Keratinocyte (primary cell): Measurements from ENCODE around the genes VPS26A, NEUROG3 and EIF4EBP2.

GRCh38 chr10:69124120-69124834 is at the start of gene VPS26A:
VPS26A (plus strand) TSS chr10:69124178.
CAGE:
- cytosol, long polyA minus RNA, result start-site peak on the plus strand at chr10:69124176-69124239, 170 reads
- cytosol, long polyA plus RNA, result start-site peak on the plus strand at chr10:69124176-69124249, 769 and 655 reads in 2 replicates
- long polyA plus RNA, result start-site peak on the plus strand at chr10:69124176-69124255, 1,005 and 1,359 reads in 2 replicates
- nucleus, long polyA minus RNA, result start-site peak on the plus strand at chr10:69124213-69124239, 92 reads
- nucleus, long polyA plus RNA, result start-site peak on the plus strand at chr10:69124177-69124271, 945 and 756 reads in 2 replicates

DNA sequence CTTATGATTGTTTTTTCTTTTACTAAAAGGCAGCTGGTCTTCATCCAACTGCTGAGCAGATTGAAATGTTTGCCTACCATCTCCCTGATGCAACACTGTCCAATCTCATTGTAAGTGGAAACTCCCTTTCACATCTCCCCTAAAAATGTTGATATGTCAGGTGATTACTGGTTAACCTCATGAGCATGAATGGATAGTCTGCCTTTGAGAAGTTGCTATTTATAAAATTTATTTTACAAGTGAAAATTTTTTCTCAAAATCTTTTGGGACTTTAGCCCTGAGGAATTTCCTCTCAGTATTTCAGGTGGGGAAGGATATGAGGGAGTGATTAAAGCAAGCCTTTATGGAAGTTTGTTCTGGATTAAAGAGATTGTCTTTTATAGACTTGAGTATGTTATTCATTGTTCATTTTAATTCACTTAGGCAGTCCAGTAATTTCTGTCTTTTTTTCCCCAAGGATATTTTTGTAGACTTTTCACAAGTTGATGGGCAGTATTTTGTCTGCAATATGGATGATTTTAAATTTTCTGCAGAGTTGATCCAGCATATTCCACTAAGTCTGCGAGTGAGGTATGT is 17.6 kb upstream of the HKDC1 start:
CAGE:
- cytosol, long polyA minus RNA, result no peak
- cytosol, long polyA plus RNA, result no peak
- long polyA plus RNA, result no peak
- nucleus, long polyA minus RNA, result no peak
- nucleus, long polyA plus RNA, result no peak

GRCh38 chr10:69209447-69209832 is 10.7 kb upstream of the HKDC1 start:
CAGE:
- cytosol, long polyA minus RNA, result no peak
- cytosol, long polyA plus RNA, result no peak
- long polyA plus RNA, result no peak
- nucleus, long polyA minus RNA, result no peak
- nucleus, long polyA plus RNA, result no peak

DNA sequence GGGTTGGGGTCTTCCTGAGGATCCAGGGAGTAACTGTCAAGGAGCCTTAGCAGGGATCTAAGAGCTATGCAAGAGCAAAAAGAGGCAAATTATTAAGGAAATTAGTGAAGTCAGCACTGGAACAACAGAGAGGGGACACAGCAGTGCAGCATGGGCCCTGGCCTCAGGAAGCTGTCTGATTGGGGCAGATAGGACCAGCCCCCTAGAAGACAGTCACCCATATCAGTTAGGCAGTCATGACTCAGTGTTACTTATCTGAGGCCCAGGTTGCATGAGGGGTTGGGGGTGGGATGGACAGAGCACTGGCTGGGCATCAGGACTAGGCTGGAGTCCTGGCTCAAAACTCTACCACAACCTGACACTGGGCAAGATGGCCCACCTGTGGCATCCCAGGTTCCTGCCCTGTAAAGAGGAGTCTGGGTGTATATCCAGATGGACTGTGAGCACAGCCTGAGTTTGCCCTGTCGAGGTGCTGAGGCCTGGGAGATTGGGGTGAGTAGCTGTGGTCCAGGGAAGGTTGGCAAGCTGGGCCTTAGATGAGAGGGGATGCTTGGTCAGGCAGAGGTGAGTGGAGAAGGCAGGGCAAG is 3.0 kb upstream of the HK1 start:
CAGE:
- cytosol, long polyA minus RNA, result no peak
- cytosol, long polyA plus RNA, result no peak
- long polyA plus RNA, result no peak
- nucleus, long polyA minus RNA, result no peak
- nucleus, long polyA plus RNA, result no peak

DNA sequence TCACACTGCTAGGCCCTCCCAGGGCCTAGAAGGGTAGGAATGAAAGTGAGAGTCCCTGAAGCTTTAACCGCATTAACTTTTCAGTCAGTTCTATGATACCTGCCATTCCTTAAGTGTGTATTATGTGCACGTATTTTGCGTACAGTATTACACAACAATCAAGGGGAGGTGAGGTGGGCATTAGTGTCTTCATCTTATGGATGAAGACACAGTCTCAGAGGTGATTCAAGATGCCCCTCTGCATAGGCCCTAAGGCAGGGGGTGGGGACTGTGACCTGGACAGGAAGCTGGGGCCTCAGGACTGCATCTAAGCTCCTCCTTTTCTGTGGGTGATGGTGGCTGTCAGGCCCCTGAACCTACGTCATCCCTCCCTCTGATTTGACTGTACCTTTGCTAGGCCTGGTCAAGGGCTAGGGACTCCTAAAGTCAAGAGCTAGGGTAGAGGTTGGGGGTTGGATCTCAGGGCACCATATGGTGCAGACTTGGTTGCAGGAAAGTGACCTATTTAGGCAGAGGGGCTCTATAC is 1.5 kb upstream of the HK1 start:
CAGE:
- cytosol, long polyA minus RNA, result no peak
- cytosol, long polyA plus RNA, result no peak
- long polyA plus RNA, result no peak
- nucleus, long polyA minus RNA, result no peak
- nucleus, long polyA plus RNA, result no peak

DNA sequence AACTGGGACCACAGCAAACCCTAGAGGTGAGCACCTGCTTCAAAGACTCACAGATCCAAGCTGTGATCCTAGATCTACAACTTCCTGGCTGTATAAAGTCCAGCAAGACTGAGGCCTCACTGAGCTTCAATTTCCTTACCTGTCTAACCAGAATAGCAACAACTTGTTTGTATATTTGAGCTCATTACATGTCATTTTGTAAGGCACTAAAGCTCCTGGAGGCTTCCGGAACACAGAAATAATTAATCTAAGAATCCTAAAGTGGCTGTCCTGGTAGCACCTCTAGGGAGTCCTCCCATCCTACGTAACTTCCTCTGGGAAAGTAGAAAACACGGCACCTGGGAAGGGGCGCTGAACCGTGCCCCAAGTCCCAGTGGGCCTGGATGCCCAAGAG is 1.0 kb upstream of the HK1 start:
CAGE:
- cytosol, long polyA minus RNA, result no peak
- cytosol, long polyA plus RNA, result no peak
- long polyA plus RNA, result no peak
- nucleus, long polyA minus RNA, result no peak
- nucleus, long polyA plus RNA, result no peak

CAGE:
- cytosol, long polyA minus RNA, result no peak
- cytosol, long polyA plus RNA, result no peak
- long polyA plus RNA, result no peak
- nucleus, long polyA minus RNA, result no peak
- nucleus, long polyA plus RNA, result no peak
Measured at GRCh38 chr10:69344539-69345043, 25.9 kb downstream of the HK1 start.

DNA sequence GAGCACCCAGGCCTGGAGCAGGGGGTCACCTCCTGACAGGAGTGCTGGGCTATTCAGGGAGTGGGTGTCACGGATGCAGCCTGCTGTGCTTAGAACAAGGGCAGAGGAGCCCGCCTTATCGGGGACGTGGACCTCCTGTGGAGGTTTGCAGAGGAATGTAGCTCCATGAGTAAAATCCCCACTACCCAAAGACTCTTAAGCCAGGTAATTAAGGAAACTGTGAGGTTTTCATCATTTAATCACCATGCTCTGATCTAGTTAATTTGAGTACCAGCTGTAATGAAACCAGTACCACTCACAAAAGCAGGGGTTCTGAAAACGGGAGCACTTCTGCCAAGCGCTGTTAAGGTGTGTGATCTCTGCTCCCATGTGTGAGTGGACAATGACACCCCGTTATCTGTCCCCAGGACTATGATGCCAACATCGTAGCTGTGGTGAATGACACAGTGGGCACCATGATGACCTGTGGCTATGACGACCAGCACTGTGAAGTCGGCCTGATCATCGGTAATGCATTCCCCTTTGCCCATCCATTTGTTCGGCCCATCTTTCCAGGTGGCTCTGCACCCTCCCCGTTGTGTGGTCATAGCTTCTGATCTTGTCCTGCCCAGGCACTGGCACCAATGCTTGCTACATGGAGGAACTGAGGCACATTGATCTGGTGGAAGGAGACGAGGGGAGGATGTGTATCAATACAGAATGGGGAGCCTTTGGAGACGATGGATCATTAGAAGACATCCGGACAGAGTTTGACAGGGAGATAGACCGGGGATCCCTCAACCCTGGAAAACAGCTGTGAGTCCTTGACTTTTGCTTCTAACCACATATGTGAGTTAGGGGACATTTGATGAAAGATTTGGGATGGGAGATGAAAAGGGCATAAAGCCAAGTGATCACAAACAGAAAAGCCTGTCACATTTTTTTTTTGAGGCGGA is 47.6 kb downstream of the TACR2 start:
CAGE:
- cytosol, long polyA minus RNA, result no peak
- cytosol, long polyA plus RNA, result no peak
- long polyA plus RNA, result no peak
- nucleus, long polyA minus RNA, result no peak
- nucleus, long polyA plus RNA, result no peak

GRCh38 chr10:69456898-69457596 is 5.8 kb downstream of the TSPAN15 start:
CAGE:
- cytosol, long polyA minus RNA, result no peak
- cytosol, long polyA plus RNA, result no peak
- long polyA plus RNA, result no peak
- nucleus, long polyA minus RNA, result no peak
- nucleus, long polyA plus RNA, result no peak

CAGE:
- cytosol, long polyA minus RNA, result no peak
- cytosol, long polyA plus RNA, result no peak
- long polyA plus RNA, result no peak
- nucleus, long polyA minus RNA, result no peak
- nucleus, long polyA plus RNA, result no peak
Measured at GRCh38 chr10:69573323-69573807, at the start of gene NEUROG3. NEUROG3 (minus strand) TSS chr10:69573422.

DNA sequence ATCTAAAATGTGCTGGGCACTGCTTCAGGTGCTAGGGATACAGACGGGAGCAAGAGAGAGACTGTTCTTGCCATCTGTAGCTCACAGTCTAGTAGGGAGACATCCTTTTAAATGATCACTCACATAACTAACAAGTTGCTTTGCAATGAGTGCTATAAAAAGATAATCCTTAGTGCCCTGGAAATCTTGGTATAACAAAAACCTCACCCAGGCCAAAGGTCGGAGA is 89.3 kb downstream of the COL13A1 start:
CAGE:
- cytosol, long polyA minus RNA, result no peak
- cytosol, long polyA plus RNA, result no peak
- long polyA plus RNA, result no peak
- nucleus, long polyA minus RNA, result no peak
- nucleus, long polyA plus RNA, result no peak

GRCh38 chr10:70053451-70054667 is 1.2 kb downstream of the MACROH2A2 start:
CAGE:
- cytosol, long polyA minus RNA, result no peak
- cytosol, long polyA plus RNA, result no peak
- long polyA plus RNA, result no peak
- nucleus, long polyA minus RNA, result no peak
- nucleus, long polyA plus RNA, result no peak

DNA sequence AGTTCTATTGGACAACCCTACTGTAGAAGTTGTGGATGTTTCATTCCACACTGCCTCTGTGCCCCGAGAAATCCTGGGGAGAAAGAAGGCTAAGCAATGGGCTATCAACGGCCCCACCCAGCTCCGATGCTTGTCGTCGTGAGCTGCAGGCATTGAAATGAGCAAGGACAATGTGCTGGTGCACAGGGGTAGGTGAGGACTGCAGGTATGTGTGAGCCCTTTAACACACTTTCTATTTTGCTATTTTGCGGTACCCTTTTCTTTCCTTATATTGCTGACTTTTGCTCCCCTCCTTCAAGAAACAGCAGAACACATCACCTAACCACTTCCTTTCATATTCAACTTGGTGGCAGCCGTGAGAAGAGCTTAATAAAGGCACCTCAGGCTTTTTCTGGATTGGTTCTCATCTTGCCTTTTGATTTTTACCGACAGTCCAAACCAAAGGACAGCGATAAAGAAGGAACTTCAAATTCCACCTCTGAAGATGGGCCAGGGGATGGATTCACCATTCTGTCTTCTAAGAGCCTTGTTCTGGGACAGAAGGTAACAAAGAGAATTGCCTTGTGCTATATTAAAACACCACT is 39.2 kb downstream of the AIFM2 start:
CAGE:
- cytosol, long polyA minus RNA, result no peak
- cytosol, long polyA plus RNA, result no peak
- long polyA plus RNA, result no peak
- nucleus, long polyA minus RNA, result no peak
- nucleus, long polyA plus RNA, result no peak

GRCh38 chr10:70209022-70209497 is 24.2 kb downstream of the PPA1 start:
CAGE:
- cytosol, long polyA minus RNA, result no peak
- cytosol, long polyA plus RNA, result no peak
- long polyA plus RNA, result no peak
- nucleus, long polyA minus RNA, result no peak
- nucleus, long polyA plus RNA, result no peak

GRCh38 chr10:70376693-70377328 is 5.6 kb downstream of the LRRC20 start:
CAGE:
- cytosol, long polyA minus RNA, result no peak
- cytosol, long polyA plus RNA, result no peak
- long polyA plus RNA, result no peak
- nucleus, long polyA minus RNA, result no peak
- nucleus, long polyA plus RNA, result no peak

GRCh38 chr10:70404091-70404647 is at the start of gene EIF4EBP2:
EIF4EBP2 (plus strand) TSS chr10:70404145.
CAGE:
- cytosol, long polyA minus RNA, result start-site peak on the plus strand at chr10:70404135-70404151, 56 reads
- cytosol, long polyA plus RNA, result no peak
- long polyA plus RNA, result no peak
- nucleus, long polyA minus RNA, result start-site peak on the plus strand at chr10:70404108-70404151, 38 reads; start-site peak on the plus strand at chr10:70404434-70404524, 9 reads
- nucleus, long polyA plus RNA, result start-site peak on the plus strand at chr10:70404100-70404155, 197 and 148 reads in 2 replicates

GRCh38 chr10:70424716-70426065 is 16.3 kb downstream of the NODAL start:
CAGE:
- cytosol, long polyA minus RNA, result no peak
- cytosol, long polyA plus RNA, result no peak
- long polyA plus RNA, result no peak
- nucleus, long polyA minus RNA, result no peak
- nucleus, long polyA plus RNA, result no peak

CAGE:
- cytosol, long polyA minus RNA, result no peak
- cytosol, long polyA plus RNA, result no peak
- long polyA plus RNA, result no peak
- nucleus, long polyA minus RNA, result no peak
- nucleus, long polyA plus RNA, result no peak
Measured at GRCh38 chr10:70442250-70442872, 880 bp upstream of the NODAL start.

GRCh38 chr10:70480056-70481061 is 1.8 kb downstream of the PALD1 start:
CAGE:
- cytosol, long polyA minus RNA, result no peak
- cytosol, long polyA plus RNA, result no peak
- long polyA plus RNA, result no peak
- nucleus, long polyA minus RNA, result no peak
- nucleus, long polyA plus RNA, result no peak

DNA sequence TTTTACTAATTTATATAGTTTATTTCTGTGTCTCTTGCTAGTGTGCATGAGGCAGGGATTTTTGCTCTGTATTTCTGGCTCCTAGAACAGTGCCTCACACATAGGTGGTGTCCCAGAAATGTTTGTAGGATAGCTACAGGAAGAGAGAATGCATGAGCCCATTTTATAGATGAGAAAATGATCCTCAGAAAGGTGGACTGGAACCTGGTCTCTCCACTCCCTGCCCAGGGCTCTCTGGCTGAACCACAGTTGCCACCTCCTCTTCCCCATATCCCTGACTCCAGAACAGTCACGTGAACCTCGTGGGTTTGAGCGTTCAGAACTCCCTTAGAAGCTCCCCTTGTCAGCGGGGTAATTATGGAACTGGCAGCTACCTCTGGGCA is 15.7 kb downstream of the PALD1 start:
CAGE:
- cytosol, long polyA minus RNA, result no peak
- cytosol, long polyA plus RNA, result no peak
- long polyA plus RNA, result no peak
- nucleus, long polyA minus RNA, result no peak
- nucleus, long polyA plus RNA, result no peak